ENCODE measurements around a stretch of chr12.

DNA sequence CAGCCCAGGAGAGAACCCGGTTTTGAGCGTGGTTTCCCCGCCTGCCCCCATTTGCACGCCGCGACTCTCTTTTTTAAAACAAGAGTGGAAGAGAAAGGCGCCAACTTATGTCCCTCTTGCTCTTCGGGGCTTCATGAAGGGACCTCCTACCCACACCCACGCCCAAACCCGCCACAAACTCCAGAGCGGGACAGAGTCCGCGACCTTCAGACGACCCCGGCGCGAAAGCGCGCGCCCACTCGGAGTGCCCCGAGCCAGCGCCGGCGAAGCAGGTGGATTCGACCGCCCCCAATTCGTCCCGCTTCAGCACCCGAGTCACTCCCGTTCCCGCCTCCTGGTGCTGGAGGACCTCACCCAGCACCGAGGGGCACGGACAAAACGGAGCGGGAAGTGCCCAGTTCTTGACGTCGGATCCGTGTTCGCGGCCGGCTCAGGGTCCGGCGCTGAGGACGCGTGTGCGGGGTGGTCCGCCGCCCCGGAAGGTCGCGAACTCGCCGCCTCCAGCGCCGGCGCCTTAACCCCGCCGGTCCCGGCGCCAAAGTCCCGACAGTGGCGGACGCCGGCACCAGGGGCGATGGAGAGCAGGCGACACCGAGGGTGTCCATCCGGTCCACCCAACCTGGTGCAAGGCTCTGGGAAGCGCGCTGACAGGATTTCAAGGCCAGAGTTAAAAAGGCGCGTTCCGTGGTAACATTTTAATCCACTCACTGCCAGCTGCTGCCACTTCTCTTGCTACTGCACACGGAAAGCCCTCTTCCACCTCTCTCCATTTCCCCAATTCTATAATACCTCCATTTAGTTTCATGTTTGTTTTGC, 239.8 kb upstream of the CPNE8 start:
- PRO-cap: no peak
- RAMPAGE, long total RNA, 3 experiments: no peak in any of the 3 experiments

DNA sequence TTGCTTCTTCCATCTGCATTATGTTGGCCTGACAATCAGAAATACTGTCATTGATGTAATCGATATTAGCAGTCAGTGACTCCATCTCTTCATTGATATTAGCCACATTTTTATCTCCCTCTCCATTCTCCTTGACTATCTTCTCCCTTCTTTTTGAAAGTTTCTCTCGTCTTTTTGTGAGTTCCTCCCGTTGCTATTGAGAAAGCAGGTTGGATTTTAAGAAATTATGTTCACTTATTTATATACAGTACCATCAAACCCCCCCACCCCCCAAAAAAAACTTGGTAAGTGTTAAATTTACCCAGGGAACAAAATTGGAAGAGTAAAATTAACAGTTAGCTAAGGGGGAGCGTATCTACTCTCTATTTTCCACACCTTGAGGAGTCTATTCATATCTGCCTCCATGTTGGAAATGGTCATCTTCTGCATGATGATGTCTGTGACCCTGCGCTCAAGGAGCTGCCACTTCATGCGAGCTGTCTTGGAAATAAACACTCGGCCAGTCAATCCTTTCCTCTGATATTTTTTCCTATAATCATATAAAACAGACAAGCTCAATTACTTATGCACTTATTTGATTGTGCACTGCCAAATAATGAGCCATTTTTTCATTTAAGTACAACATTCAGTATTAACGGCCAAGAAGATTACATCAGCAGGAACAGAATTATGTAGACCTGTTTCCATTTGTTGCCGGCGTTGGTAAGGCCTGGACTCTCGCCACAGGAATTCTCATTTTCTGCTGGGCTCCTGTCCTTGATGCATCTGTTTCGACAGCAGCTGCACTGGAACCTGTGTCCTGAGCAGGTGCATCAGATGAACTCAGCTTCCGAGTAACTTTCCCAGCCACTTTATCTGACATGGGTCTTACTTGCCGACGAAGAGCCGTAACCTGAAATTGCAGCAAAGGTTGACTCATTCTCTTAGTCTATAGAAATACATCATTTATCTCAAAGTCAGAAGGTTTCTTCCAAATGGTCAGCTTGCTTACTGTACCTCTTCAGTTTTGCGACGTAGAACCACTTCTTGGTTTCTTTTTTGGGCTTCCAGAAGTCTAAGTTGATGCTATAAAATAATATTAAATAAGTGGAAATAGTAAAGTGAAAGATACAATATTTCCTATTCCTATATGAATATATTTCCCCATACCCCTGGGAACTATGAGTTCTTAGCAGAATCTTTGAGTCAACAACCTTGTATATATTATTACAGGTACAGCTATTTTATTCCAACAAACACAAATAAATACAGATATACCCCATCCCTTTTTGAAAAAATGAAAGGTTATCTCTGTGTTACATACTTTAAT, 110.2 kb downstream of the KIF21A start:
- PRO-cap: no peak
- RAMPAGE, long total RNA, 3 experiments: start-site peak on the minus strand in 1 of 3 experiments, centred at positions 478 to 743 of the sequence, 26 to 45 reads per replicate

- PRO-cap: no peak
- RAMPAGE, long total RNA, 3 experiments: no peak in any of the 3 experiments
Measured at GRCh38 chr12:39340818-39341205, 102.1 kb downstream of the KIF21A start.

DNA sequence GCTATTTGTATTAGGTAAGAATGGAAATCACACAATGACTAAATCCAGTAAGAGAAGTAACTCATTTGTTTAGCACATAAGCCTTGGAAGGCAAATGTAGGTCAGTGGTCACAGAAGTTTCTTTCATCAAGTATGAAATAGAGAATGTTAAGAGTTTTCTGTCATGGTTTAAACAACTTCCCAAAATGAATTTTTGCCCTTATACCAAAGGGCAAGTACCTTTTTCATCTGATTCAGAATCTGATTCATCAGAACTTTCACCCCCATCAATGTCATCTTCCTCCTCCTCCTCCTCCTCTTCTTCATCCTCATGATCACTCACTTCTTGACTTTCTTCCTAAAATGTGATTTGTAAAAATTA, 101.7 kb downstream of the KIF21A start:
- PRO-cap: no peak
- RAMPAGE, long total RNA, 3 experiments: no peak in any of the 3 experiments

DNA sequence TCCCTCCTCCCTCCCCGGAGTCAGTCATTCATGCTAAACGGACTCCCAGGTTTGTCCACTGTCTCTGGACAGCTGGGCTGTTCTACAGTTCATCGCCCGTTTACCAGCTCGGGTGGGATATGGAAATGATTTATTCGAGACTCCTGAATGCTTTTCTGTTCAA, 726 bp upstream of the KIF21A start:
- PRO-cap: no peak
- RAMPAGE, long total RNA, 3 experiments: no peak in any of the 3 experiments

- PRO-cap: no peak
- RAMPAGE, long total RNA, 3 experiments: no peak in any of the 3 experiments
Measured at GRCh38 chr12:39669702-39669956, 43.6 kb downstream of the C12orf40 start.

DNA sequence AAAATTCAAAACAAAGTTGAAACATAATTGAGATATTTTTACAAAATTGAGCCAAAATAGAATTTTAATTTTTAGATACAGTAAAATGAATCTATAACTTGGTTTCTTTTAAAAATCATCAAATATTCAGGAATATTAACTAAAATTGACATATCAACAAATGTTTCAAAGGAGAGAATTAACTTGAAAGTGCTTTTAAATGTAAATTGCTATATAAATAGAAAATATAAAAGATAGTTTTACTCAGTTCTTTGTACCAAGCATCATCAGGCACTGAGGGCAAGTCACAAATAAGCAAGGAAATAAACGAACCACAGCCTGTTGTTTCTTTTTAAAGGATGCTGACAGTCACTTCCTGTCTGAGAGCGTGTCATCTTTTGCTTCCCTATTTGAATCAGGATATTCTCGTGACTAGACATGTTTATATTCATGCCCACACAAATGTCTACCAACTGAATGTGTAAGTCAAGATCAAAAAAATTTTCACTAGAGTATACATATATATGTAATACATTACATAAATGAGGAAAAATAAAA, 31.3 kb upstream of the SLC2A13 start:
- PRO-cap: no peak
- RAMPAGE, long total RNA, 3 experiments: no peak in any of the 3 experiments

- PRO-cap: no peak
- RAMPAGE, long total RNA, 3 experiments: no peak in any of the 3 experiments
Measured at GRCh38 chr12:40223974-40224368, 826 bp upstream of the LRRK2 start.

DNA sequence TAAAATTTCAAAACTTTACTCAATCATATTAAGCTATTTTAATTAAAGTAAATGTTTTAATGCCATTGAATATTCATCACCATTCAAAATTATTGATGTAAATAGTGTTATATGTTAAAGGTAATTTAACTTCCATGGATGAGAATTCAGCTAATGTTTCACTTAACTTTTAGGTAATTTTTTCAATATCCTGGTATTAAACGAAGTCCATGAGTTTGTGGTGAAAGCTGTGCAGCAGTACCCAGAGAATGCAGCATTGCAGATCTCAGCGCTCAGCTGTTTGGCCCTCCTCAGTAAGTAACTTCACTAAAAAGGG, 24.8 kb downstream of the LRRK2 start:
- PRO-cap: no peak
- RAMPAGE, long total RNA, 3 experiments: start-site peak on the plus strand in 1 of 3 experiments, centred at position 203 of the sequence, 24 reads per replicate

DNA sequence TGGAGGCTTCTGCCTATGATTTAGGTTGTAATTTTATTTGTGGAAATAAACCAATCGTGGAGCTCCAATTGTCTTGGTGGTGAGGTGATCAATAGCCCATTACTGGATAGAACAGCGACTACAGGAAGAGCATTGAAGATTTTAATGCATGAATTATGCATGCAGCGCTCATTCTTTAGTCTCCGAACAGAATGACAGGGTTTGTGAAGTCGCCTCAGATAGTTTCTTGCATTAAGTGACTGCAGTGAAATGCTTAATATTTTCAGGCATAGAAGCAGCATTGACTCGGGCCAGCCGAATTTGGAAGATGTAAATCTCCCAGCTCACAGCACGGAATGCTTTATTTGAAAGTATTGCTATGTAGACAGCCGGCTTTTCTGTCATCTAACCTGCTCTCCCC, 135.5 kb downstream of the CNTN1 start:
- PRO-cap: no peak
- RAMPAGE, long total RNA, 3 experiments: no peak in any of the 3 experiments

DNA sequence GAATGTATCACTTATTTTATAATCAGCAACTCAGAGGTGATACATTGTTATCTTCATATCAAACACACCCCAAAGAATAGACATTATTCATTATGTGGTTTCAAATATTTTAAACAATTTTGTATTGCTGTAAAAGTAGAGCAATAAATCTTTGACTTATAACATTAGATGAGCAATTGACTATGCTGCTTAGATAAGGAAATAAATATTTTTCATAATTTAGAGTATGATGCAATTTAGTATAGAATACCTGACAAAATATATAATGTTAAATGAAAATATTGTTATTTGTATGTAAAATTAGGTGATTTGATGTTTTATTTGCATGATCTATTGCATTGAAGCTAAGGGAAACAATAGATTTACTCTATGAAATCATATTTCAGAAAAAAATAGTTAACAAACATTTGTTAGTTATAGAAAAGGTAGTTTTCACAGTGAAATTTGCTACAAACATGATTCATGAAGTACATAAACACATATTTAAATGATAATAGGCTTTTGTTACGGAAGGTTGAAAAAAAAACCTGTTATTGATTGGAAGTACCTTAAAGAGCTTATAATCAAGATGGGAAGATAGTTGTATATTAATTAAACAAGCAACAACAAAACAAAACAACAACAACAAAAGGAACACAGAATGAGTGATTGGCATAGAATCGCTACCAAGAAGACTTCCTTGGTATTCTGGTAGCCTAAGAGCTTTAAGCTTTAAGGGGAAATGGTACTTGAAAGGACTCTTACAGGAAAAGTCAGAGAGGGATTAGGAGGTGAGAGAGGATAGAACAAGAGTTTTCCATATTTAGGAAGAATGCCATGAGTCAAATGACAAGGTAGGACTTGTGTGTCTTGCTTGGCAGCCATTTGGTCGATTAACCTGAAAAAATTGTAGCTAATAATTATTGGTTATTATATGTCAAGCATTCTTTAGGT, 14.8 kb downstream of the PDZRN4 start:
- PRO-cap: no peak
- RAMPAGE, long total RNA, 3 experiments: no peak in any of the 3 experiments

- PRO-cap: no peak
- RAMPAGE, long total RNA, 3 experiments: no peak in any of the 3 experiments
Measured at GRCh38 chr12:41217592-41218127, 29.5 kb downstream of the PDZRN4 start.

GRCh38 chr12:41331605-41332282, 143.6 kb downstream of the PDZRN4 start:
- PRO-cap: no peak
- RAMPAGE, long total RNA, 3 experiments: start-site peak on the plus strand in 1 of 3 experiments, at chr12:41331927-41332120 at its widest, 9 reads per replicate

DNA sequence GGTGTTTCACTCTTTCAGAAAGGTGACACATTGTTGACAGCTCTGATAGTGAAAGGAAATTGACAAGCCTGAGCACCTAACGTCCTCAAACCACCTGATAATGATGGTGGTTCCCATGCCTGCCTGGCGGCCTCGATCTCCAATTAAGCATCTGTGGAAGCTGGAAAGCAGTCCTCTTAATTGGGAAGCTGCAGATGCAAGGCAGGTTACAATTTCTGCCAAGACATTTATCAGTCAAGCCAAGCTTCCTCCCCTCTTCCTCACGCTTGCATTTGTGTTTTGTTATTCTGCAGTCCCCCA, 288.5 kb downstream of the PDZRN4 start:
- PRO-cap: no peak
- RAMPAGE, long total RNA, 3 experiments: no peak in any of the 3 experiments

GRCh38 chr12:41485115-41485650, 297.1 kb downstream of the PDZRN4 start:
- PRO-cap: no peak
- RAMPAGE, long total RNA, 3 experiments: no peak in any of the 3 experiments

- PRO-cap: no peak
- RAMPAGE, long total RNA, 3 experiments: no peak in any of the 3 experiments
Measured at GRCh38 chr12:41918012-41918437, 226.6 kb downstream of the GXYLT1 start.

- PRO-cap: no peak
- RAMPAGE, long total RNA, 3 experiments: no peak in any of the 3 experiments
Measured at GRCh38 chr12:42082320-42082811, 62.3 kb downstream of the GXYLT1 start.

DNA sequence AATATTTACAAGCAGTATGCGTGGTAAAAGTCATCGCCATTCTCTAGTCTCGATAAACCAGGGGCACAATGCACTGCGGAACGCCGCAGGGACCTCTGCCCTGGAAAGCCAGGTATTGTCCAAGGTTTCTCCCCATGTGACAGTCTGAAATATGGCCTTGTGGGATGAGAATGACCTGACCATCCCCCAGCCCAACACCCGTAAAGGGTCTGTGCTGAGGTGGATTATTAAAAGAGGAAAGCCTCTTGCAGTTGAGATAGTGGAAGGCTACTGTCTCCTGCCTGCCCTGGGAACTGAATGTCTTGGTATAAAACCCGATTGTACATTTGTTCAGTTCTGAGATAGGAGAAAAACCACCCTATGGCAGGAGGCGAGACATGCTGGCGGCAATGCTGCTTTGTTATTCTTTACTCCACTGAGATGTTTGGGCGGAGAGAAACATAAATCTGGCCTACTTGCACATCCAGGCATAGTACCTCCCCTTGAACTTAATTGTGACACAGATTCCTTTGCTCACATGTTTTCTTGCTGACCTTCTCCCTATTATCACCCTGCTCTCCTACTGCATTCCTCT, 62.1 kb downstream of the PPHLN1 start:
- PRO-cap: no peak
- RAMPAGE, long total RNA, 3 experiments: no peak in any of the 3 experiments

DNA sequence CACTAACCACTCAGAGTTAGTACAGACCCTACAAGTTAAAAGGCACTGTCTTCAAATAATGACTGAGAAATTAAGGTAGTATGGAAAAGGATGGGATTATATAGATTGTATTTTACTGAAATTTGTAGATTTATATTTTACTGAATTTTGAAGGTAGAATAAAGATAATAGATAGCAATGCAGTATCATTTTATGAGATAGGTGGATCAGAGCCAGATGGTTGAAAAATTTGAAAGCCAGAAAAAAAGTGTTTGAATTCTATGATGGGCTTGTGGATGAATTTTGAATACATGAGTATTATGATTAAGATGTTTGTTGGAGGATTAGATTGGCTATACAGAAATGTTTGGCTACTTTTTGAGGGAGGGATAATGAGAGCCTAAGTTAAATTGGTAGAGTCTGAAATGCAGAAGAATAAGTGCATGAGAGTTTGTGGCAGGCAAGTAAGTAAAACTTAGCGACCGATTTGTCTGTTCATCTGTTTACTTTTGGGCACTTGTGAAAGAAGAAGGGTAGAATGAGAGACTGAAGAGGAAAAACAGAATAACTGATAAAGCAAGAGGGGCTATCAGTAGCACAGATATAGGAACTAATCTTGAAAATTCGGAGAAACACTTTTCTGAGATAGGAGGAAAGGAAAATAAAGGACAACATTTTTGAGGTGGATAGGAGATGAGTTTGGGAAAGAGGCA, 90.9 kb downstream of the PPHLN1 start:
- PRO-cap: no peak
- RAMPAGE, long total RNA, 3 experiments: no peak in any of the 3 experiments

DNA sequence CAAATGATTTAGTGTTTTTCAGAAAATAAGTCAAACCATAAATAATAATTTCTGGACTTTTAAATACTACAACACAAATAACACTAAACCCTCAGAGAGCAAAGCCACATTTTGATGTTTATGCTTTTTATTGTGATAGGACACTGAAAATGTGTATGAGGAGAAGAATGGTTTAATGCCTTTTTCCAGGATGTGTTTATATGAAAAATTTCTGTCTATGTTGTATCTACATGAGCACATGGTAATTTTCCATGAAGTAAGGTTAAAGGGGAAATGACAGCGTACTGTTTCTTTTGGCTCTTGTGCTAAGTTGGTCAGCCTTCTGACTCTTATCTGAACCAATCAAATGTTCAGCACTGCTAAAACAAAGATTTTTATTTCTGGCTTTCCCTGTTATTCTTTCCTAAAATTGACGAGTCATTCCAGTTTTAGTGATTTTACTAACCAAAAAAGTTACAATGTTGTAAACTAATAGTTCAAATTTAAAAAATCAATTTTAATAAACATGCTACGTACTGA, 96.3 kb downstream of the PPHLN1 start:
- PRO-cap: no peak
- RAMPAGE, long total RNA, 3 experiments: no peak in any of the 3 experiments